ENCODE results near the gene PLA2G12B.

GRCh38 chr10:71849123-71849962 is 1.7 kb downstream of the PSAP start:
- PRO-cap, result no peak

- PRO-cap, result no peak
These were observed 635 bp upstream of the PSAP start for GRCh38 chr10:71851644-71852128.

- PRO-cap, result no peak
These were observed 37.0 kb upstream of the PSAP start for GRCh38 chr10:71887992-71888481.

GRCh38 chr10:71963038-71963940 is 906 bp upstream of the CHST3 start:
- PRO-cap, result no peak

DNA sequence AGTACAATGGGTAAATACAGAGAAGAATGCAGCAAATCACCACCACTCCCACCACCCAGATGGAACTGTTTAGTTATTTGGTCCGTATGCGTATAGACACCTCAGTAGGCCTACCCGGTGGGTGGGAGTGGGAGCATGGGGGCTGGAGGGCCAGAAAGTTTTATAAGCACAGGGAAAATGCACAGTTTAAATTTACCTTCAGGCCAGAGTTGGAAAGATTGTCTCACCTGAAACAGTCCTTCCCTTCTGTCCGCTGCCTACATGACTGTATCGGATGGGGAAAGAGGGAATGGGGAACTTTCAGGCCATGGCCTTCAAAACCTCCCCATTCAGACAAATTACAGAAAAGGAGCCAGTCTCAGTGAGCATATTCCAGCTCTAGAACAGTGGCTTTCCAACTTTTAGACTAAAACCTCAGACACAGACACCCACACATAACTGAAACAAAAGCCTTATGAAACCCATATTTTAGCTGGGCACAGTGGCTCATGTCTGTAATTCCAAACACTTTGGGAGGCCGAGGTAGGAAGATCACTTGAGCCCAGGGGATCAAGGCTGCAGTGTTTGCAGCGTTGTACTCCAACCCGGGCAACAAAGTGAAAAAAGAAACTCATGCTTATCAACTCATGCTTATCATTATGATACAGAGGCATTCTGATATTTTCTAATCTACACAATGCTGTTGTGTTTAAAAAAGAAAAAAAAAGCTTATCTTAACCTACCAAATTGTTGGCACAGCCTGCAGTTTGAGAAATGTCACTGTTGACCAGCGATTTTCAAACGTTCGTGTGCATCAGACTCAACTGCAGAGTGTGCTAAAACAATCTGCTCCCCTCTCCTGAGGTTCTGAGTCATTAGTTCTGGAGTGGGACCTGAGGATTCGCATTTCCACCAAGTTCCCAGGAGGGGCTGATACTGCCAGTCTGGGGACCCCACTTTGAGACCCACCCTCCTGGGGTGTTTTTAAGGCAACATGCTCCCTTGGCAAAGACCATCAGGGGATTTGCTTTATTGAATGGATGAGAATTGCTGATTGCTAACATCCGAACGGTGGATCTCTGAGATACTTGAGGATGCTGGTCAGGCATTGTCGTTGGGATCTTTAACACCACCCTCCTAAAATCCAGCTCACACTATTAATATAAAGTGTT is 15.9 kb downstream of the CHST3 start:
- PRO-cap, result bidirectional peak, plus-strand start at position 508 of the sequence, minus-strand start at position 254 of the sequence

GRCh38 chr10:72061782-72062573 is 26.4 kb downstream of the SPOCK2 start:
- PRO-cap, result no peak

DNA sequence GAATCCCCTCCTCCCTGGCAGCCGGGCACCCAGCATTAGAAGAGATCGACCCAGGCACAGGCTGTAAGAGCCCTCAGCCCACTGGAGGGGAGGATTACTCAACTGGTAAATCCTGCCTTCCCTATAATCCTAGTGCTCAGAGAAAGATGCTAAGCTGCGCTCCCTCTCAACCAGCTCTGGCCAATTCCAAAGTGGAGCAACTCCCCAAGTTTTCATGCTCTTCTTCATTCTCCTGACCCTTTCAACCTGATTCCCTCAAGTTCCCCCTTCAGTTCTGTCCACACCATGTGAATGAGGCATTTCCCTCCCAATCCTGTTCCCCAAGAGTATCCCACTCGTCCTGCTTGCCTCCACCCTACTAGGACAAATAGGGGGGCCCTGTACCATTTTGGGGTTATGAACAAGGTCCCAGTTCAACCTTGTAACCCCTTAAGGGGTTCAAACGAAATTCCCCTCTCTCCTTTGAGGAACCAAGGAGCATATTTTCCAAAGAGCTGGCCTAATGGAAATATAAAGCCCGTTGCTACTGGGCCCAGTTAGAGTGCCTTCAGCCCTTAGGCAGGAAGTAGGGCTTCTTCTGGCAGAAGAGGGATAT is 3.0 kb downstream of the SPOCK2 start:
- PRO-cap, result no peak

DNA sequence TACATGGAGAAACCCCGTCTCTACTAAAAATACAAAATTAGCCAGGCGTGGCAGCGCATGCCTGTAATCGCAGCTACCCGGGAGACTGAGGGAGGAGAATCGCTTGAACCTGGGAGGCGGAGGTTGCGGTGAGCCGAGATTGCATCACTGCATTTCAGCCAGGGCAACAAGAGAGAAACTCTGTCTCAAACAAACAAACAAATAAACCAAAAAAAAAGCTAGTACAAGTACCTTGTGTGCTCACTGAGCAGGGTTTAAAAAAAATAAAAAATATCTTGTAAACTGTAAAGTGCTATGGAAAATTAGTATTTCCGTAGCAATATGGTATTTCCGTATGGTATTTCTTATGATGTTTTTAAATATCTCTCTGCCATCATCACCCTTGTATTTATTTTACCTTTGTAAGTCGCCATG is 11.3 kb upstream of the SPOCK2 start:
- PRO-cap, result no peak

DNA sequence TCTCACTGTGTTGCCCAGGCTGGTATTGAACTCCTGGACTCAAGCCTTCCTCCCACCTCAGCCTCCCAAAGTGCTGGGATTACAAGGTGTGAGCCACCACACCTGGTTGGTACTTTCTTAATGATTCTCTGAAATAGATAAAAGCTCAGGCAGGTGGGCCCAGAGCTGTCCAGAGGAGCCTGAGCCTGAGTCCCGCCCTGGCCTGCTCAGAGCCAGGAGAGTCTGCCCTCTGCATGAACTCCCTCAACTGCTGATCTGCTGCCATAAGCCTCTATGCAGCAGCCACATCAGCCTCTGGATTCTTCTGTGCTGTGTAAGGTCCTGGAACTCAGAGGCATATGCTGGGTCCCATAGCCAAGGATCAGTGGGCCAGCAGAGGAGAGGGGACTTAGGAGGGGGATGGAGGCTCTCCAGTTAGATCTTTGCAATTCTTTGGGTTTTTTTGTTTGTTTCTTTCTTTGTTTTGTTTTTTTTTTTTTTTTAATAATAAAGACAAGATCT is 23.0 kb upstream of the DDIT4 start:
- PRO-cap, result no peak

DNA sequence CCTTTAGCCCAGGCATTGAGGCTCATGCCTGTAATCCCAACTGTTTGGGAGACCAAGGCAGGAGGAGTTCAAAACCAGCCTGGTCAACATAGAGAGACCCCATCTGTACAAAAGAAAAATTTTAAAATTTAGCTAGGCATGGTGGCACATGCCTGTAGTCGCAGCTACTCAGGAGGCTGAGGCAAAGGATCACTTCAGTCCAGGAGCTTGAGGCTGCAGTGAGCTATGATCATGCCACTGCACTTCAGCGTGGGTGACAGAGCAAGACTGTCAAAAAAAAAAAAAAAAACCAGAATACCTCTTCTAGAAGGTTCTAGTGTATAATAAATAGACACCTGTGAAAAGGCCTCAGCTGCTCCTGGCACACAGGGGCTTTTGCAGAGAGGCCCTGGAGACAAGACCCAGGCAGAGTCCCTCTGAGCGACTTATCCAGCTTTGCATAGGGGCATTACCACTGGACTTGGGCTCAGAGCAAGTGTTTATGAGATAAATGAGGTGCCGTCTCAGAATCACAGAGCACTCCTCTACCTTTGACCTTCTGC is 19.2 kb upstream of the DDIT4 start:
- PRO-cap, result no peak

DNA sequence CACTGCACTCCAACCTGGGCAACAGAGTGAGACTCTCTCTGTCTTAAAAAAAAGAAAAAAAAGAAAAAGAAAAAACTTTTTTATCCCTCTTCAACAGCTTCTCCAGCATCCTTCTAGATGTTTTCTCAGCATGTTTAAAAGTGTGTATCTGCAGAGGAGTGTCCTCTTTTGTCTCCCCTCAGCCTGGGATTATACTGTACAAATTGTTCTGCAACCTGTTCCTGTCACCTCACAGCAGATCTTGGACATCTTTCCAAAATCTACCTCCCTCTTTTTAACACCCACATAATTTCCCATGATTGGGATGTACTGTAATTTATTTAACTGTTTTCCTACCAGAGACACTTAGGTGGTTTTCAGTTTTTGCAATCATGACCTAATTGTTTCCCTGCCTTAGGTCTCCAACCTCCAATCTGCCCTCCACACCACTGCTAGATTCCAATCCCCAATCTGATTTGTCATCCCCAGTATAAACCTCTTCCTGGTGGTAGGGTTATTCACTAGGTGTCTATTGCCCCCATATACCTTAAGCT is 17.7 kb upstream of the DDIT4 start:
- PRO-cap, result no peak

DNA sequence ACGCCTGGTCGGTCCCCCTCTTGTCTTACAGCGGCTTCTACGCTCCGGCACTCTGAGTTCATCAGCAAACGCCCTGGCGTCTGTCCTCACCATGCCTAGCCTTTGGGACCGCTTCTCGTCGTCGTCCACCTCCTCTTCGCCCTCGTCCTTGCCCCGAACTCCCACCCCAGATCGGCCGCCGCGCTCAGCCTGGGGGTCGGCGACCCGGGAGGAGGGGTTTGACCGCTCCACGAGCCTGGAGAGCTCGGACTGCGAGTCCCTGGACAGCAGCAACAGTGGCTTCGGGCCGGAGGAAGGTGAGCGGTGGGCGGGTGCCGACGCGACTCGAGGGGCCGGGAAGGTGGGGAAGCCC is 378 bp downstream of the DDIT4 start:
- PRO-cap, result bidirectional peak, plus-strand start outside the sequence, minus-strand start at position 245 of the sequence

GRCh38 chr10:72326504-72327378 is 28.0 kb downstream of the DNAJB12 start:
- PRO-cap, result unidirectional peak, plus-strand start at chr10:72326791

DNA sequence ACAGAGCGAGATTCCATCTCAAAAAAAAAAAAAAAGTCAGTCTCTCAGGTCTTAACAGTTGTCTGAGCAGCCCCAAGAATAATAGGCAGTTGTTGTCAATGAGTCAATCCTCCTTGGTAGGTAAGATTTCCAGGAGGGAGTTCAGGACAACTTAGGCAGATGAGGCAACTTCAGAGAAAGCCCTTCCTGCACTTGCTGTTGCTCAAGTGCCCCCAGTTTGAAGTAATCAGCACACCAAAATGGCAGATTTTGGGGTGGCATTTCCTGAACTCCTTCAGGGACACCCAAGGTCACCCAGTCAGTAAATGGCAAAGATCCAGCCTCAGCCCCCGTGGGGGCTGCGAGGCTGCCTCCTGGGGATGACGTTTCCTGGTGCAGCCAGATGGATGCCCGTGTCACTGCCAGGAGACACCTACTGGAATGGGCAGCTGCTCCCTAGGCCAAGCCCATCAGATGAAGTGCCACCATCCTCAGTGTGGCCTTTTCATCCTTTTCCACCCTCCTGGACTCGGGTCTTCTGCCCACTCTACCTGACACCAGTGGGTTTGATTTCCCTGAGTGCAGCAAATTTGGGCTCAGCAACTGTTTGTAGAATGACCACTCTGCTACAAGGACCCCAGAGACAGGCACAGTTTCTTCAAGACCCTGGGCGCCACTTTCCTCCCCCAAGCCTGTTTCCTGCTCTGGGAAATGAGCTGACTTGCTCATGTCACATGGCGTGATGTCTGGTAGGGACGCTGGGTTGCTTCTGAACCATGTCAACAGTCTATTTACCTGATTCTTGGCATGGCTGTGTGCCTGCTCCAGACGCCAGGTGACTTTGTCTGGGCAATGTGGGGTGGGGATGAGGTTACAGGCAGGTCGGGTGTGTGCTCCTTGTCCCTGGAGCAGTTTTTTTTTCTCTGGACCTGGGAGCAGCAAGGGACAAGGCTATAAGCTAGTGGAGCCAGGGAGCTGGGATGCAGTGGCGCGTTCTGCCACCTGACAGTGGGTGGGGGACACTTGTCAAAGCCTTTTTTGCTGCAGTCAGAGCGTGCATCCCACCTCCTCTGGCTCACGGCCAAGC is 23.4 kb downstream of the DNAJB12 start:
- PRO-cap, result no peak

DNA sequence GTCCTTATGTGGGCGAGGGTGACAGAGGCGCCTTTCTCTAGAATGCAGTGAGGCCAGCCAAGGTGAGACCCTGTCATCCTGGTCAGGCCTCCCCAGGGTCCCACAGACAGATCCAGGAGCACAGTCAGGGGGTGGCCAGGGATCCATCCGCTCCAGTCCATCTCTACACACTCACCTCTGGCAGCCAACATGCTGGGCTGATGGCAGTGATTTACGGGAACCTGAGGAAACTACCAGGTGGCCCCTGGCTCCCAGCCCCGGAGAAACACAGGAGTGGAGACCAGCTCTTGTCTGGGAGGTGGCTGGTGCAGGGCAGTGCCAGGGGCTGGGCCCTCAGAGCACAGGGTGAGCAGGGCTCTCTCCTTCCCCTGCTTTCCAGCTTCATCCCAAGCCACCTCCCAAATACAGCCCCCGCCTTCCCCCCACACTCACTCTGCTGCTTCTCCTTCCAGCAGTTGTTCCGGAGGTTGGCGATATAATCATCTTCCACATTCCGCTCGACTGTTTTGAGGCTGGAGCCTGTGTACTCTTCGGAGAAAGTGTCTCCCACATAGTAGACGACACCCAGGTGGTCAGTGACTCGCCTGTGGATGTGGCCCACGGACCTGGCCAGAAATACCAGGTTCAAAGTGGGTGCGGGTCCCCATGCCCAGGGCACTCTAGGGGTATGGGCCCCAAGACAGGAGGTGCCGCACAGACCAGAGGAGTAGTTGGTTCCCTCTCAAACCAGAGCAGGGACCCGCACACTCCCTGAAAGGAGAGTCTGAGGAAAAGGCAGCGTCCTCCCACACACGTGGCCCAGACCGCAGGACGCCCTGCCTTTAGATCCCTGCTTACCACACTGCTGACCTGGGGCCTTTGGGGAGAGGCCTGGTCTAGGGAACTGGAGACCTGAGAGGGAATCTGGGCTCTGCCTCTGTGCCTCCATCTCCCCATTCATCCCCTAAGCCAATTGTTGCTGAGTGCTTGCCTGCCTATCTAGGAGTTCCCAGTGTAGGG is 18.3 kb downstream of the DNAJB12 start:
- PRO-cap, result no peak

DNA sequence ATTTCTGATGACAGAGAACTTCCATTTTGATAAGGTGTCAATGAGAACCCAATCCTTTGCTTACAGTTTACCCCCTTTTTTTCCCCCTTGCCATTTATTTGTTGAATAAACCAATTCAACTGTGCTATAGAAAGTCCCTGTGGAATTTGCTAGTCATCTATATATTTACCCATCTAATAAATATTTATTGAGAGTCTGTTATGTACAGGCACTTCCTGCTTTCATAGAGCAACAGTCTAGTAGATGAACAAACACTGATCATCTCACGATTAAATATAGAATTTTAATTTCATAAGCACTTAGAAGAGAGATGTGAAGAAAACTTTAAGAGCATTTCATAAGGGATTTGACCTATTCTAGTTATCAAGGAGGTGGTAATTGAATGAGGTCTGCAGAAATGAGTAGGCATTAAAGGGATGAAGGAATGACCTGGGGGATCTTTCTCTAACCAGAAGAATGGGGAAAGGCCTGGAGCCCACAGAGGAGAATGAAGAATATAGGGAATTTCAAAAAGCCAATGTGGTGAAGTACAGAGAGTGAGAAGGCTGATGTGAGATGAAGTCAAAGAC is 87.9 kb upstream of the OIT3 start:
- PRO-cap, result no peak

DNA sequence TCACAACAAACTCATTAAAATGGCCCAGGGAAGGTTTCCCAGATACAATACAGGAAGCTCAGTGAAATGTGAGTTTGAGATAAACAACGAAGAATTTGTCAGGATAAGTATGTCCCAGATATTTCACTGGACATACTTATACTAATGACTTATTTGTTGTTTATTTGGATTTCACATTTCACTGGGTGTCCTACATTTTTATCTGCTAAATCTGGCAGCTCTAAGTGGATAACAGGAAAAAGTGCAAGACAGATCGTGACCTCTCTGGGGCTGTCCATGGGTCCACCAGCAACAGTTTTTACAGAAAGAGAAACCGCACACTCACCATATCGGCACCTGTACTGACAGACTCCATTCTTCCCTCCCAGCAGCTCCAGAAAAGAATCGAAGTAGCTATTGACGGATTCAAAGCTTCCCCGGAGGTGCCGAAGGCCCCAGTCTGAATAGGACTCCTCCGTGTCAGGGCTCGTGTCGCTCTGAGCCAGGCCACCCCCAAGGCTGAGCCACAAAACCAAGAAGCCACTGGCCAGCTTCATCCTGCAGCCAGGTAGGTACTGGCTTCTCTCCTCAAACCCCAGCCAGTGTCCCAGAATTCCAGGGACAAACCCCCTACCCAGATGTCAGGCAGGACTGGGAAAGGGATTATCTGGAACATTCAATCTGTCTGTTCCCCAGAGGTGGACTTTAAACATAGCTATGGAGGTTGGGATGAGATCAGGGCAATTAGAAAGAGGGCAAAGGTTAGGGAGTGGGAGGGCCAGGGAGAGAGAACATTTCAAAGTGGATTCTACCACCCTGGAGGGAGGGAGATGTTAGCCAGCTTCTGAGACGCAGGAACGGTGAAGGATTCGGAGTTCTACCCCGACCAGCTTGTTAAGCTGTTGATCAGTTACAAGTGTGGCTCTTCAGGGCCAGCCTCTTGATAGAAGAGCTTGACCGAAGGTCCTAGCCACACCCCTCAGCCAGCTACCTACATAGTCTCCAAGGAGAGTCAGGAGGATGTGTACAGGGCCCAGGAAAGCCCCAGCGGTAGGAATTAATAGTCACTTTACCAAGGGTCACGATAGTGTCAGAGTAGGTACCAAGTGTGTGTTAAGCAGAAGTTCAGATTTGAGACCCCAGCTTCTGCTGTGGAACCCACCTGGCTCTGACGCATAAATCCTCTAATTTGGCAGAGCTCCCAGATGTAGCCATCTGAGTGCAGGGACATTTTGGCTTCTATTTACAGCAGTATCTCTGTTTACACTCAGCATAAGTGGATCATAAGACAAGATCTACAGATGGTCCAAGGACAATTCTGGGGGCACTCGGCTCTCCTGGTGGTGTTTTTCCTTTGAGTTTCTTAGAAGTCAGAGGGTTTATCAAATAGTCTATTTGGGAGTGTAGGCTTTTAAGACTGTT is at the start of gene PLA2G12B:
Gene PLA2G12B (minus strand): TSS at position 657 of the 1,401 bp plus-strand sequence.
- PRO-cap, result no peak

DNA sequence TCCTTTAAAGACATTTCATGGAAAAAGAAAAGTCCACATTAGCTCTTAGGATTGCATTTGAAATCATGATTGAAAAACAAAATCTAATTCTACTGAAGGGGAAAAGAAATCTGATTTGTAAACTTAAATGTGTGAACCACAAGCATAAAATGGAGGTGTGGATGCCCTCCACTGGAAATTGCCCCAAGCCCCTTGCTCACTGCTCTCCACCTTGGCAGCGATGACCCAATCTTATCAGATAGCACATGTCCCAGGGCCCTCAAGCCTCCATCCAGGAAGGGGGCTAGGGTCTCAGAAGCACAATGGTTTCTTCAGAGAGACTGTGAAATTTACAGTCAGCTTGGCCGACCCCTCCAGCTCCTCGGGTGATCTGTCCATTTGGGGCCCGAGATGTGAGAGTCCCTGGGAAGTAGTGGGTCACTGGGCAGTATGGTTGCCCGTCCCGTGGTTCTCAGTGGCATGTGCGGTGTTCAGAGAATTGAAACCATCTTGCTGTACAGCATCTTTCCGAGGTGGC is 4.5 kb upstream of the MSS51 start:
- PRO-cap, result no peak

GRCh38 chr10:73470797-73471295 is 25.0 kb downstream of the PPP3CB start:
- PRO-cap, result no peak

- PRO-cap, result no peak
These were observed 10.4 kb upstream of the USP54 start for GRCh38 chr10:73601388-73602095.

All from ReNcell CX (cell line).